Anterior vena cava (tissue), 1 donor: ENCODE measurements around the gene FAN1.

- PRO-cap = no peak
Measured at GRCh38 chr15:29103482-29103741, 166.2 kb downstream of the NSMCE3 start.

DNA sequence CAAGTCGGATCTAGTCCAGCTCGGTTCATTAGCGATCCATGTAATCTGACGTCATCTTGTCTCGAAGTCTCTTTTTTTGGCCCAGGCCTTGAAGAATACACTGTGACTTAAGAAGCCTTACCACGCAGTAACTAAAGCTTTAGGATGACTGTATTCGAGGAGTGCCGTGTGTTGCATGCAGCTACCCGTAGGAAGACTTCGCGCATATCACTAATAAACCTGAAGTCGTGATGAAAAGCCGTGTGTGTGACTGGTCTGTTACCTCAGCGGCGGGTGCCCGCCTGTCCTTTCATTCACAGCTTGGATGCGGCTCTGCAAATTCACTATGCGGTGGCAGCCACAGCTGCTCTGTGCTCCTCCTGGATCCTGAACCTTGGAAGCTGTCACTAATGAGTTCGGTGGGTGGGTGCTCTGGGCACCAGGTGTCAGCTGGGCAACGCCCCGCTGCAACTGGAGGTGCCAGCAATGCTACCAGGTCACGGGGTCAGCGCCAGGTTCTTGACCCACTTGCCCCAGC is 151.5 kb downstream of the NSMCE3 start:
- PRO-cap = no peak

DNA sequence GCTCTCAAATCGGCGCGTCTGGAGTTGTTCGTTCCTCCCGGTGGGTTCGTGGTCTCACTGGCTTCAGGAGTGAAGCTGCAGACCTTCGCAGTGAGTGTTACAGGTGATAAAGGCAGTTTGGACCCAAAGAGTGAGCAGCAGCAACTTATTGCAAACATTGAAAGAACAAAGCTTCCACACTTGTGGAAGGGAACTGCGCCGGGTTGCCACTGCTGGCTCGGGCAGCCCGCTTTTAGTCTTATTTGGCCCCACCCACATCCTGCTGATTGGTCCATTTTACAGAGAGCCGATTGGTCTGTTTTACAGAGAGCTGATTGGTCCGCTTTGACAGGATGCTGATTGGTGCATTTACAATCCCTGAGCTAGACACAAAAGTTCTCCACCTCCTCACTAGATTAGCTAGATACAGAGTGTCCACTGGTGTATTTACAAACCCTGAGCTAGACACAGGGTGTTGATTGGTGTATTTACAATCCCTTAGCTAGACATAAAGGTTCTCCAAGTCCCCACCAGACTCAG is 45.4 kb downstream of the NSMCE3 start:
- PRO-cap = no peak

- PRO-cap = no peak
Measured at GRCh38 chr15:29267648-29268098, 1.9 kb downstream of the NSMCE3 start.

DNA sequence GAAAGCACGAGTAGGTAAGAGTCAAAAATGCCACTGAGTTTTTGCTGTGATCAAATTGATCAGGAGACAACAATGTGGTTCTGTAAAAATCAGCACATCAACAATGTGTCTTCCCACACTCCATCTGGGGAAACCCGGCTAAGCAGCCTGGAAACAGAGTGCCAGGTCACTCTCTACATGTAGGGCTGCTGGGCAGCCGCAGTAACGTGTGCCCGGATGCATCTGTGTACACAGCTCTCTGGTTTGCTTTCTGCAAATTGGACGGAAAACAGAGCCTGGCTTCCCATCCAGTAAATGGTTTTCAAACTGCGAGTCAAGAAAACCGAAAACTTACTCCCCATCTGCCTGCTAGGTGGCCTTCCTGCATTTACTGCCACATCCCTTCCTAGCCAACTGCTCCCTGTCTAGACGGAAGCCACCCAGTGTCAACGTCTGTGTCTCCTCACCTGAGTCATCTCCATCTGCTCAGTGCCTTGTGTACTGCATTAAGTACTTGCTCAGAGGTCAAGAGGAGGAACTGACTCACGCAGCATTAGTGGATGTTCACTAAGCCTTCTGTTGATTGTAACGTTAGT is 124.1 kb downstream of the TJP1 start:
- PRO-cap = no peak

- PRO-cap = no peak
Measured at GRCh38 chr15:29767987-29768269, 54.3 kb downstream of the TJP1 start.

GRCh38 chr15:29796681-29797088 is 25.6 kb downstream of the TJP1 start:
- PRO-cap = no peak

DNA sequence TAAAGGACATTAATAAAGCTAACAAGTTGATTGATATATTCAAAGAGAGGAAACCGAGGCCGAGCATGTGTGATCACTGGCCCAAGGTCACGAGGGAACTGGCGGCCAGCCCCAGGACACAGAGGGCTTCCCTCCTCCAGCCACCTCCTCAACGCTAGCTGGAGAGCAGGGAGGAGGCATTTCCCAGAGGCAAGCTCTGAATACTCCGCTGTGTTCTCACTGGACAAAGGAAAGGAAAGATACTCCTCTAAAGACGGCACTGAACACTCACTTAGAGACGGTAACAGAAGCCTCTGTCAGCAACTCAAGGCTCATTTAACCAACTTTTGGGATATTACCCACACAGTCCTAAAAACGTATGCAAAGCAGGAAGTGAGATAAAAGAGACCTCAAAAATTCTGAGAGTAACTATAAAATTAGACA is 48.6 kb upstream of the TJP1 start:
- PRO-cap = no peak

- PRO-cap = no peak
Measured at GRCh38 chr15:29883075-29883521, 60.8 kb upstream of the TJP1 start.

DNA sequence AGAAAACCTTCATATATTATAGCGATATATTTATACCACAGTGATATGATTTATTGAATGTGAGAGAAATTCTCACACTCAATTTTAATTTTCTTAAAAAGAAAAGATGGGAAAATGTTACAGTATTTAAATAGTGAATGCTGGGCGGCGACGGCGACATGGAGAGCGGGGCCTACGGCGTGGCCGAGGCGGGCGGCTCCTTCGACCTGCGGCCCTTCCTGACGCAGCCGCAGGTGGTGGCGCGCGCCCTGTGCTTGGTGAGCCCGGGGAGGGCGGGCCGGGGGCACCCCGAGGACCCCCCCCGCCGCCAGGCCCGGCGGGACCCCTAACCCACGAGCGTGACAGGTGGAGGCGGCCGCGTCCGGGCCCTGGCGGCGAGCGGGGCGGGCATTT is 38.5 kb upstream of the GOLGA8J start:
- PRO-cap = no peak

GRCh38 chr15:30625255-30625908 is 21.6 kb downstream of the GOLGA8H start:
- PRO-cap = no peak

DNA sequence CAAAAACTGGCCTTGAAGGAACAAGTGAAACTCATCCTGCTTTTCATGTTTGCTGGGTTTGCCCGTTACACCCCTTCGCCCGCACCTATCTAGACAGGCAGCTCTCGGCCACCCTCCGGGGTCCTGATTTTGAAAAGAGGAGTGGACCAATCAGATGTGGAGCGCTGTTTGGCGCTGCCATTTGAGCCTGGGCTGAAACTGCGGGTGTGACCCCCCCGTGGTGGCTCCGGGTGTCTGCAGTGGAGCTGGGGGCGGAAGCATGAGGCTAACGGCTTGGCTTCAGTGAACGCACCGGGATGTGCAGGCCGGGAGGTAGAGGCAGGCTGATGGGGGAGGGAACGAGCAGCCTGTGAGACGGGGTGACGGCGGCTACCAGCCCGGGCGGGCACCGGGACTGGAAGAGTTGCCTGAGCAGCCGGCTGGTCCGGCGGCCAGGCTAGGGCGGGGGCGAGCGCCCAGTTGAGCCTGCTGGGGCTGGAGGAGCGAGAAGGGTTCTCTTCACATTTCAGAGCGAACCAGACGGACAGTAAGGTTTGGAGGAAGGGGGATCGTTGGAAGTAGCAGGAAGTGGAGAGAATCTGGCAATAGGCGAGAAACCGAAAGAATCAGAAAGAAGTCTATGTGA is 22.2 kb downstream of the GOLGA8H start:
- PRO-cap = no peak

DNA sequence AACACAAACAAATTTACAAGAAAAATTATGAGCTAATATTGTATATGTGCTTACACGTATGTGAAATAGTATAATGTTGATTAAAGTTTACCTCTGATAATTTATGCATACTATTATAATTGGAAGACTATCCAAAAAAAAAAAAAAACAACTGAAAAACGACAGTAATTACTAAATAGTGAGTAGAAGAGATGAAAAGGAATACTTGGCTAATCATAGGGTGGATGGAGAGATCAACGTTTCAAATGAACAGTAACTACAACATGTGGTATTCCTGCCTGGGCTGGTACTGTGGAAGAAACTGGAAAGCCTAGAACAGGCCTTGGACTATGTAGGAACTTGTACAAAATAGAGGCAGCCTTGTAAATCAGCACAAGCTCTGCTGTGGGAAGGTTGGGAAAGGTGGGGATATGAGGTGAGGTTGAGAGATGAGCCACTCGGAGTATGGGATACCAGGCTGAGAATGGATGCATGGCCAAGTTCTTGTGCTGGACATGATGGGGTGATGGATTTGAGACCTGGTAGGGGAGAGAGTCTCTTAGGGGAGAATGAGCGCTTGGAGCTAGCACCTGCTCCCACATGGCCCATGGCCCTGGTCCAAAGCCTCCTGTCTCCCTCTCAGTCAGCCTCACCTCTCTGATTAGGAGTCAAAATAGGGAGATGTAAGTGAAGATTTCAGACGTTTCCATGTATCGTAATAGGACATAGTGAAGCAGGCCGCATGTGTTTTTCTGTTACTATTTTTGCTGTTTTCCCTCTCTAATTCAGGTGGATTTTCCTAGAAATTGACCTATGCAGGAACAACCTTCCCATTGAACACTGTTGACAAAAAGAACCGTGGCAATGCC is 74.4 kb downstream of the GOLGA8H start:
- PRO-cap = no peak

DNA sequence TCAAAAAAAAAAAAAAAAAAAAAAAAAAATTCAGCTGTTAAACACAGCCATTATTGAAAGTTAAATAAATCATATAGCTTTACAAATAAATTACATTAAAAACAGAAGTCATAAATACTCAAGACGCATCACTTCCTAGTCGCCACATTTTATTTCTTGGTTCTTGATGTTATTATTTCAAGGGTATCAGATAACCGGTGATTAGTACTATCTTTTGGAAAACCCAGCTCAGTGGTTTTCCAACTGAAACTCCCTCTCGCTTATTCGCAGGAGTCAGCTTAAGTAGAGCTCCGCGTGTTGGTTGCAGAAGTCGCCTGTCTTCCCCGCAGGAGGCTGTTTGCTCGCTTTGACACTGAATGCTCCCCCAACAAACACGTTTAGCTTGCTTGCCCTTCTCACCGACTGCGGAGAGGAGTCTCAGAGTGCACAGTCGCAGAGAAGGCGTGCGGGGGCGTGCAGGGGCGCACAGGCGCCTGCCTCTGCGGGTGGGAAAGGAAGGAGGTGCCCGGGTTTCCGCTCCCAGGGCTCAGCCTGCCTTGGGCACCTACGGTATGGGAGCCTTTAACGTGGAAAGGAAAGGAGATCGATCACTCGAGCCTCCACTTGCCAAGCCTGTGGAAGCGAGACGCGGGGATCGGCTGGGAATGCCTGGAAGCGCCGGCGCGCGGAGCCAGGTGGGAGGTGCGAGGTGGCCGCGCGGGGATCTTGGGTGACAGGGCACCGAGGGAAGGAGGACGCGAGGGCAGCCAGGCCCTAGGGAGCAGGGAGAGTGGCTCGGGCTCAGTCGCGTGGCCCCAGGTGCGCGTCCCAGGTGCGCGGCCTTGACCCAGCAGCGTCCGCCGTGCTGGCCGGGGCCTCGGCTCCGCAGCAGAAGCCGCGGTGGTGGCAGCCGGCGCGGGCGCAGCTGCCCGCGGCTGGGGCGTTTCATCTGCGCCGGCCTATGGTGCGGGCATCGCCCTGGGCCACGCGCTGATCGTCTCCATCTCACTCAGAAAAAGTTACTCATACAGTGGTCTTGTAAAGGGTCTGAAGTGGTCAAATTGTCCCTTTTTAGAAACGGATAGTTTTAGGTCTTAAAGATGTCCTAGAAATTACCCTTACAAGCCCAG is at the start of gene FAN1:
Gene FAN1 (plus strand): TSS at position 702 of the 1,109 bp plus-strand sequence.
- PRO-cap = bidirectional peak, plus-strand start at position 715 of the sequence, minus-strand start at position 404 of the sequence

DNA sequence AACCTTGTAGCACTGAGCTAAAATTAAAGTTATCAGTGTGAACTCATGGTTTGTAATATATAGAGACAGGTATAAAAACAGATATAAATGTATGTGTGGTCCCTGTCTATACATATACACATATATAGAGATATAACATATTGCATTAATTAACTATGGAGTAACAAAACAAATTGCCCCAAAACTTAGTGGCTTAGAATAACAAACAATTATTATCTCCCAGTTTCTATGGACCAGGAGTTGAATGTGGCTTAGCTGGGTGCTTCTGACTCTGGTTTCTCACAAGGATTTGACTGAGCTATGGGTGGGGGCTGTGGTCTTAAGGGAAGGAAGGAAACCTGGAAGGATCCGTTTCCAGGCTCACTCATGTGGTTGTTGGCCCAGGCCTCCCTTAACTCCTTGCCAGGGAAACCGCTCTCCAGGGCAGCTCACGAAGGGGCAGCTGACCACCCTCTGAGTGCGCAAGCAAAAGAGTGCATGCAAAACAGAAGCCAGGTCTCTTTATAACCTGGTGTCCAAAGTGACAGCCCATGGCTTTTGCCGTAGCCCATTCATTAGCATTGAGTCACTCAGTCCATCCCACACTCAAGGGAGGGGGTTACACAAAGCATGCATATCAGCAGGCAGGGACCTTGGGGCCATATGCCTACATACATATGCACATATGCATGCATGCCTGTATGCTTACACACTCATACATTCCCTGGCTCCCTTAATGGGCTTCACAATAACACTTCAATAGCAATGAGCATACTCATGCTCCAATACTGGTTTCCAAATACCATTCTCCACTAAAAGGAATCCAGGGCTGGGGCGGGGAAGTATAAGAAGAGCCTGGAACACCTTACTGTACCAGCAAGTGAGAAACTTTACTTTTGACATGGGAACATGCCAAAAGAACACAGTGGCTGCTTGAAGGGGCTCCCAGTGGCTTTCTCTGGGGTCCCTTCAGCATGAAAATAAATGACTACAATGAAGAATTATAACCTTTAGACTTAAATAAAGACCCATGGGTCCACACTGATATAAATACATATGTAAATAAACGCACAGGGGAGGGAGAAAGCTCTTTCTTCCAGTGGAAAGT is 22.1 kb downstream of the TRPM1 start:
- PRO-cap = no peak

- PRO-cap = no peak
Measured at GRCh38 chr15:31081086-31082070, 20.1 kb downstream of the TRPM1 start.

GRCh38 chr15:31082858-31083456 is 18.6 kb downstream of the TRPM1 start:
- PRO-cap = no peak

GRCh38 chr15:31229119-31229817 is 97.4 kb upstream of the KLF13 start:
- PRO-cap = no peak

DNA sequence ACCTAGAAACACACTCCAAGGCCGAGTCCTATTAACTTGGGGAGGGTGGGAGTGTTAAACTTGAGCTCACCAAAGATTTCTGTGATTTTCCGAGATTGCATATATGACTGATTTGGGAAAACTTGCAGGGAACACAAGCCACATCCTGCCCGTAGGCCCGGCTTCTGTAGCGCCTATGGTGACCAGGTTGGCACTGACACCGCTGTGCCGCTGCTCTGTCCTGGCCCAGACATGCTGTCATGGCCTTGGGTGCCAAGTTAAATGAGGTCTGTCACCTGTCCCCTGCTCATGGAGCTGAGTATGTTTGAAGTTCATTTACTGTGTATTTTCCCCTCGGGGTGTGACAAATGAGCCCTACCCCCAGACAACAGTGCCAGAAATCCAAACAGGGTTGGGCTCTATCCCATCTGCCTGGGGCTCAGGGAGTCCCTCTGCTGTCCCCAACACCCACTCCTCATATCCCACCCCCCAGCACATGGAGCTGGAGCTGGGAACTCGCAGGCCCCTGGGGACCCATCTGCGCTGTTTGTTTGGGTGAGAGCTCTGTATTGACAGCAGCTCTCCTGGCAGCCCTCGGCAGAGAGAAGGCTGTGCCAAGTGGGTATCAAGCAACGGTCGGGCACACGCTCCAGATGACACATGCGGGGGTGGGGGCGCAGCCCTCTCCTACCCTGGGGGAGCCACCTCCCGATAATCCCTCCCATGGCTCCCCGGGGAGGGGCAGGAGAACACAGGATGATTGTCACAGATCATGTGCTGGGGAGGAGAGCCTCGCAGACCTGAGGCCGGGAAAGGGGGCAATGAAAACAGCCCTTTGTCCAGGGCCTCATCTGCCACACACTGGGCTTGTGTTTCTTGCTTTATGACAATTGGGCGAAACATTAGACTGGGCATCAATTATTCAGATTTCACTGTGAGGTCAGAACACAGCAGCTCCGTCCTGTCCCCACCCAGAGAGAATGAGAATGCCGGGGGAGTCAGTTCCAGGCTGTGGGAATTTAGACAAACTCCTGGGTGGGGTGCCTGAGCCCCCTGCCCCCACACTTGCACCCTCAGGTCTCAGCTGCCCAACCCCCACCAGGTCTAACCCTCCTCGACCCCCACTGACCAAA is 46.7 kb upstream of the KLF13 start:
- PRO-cap = no peak

DNA sequence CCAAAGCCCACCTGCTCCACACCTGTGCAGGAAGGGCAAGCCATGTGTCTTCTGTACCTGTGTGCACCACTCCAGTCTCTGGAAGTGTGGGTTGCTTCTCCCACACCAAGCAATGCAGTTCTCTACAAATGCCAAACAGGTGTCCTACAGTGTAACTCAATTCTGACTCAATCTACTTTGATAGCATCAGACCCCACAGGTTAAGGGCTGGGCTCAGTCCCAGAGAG is 28.9 kb upstream of the KLF13 start:
- PRO-cap = no peak